SP-49 (cell line): ENCODE data around the genes GZF1 and CST8.

GRCh38 chr20:20601568-20602037, 110.8 kb downstream of the RALGAPA2 start:
- PRO-cap, result no peak

GRCh38 chr20:20610559-20611809, 101.5 kb downstream of the RALGAPA2 start:
- PRO-cap, result no peak

DNA sequence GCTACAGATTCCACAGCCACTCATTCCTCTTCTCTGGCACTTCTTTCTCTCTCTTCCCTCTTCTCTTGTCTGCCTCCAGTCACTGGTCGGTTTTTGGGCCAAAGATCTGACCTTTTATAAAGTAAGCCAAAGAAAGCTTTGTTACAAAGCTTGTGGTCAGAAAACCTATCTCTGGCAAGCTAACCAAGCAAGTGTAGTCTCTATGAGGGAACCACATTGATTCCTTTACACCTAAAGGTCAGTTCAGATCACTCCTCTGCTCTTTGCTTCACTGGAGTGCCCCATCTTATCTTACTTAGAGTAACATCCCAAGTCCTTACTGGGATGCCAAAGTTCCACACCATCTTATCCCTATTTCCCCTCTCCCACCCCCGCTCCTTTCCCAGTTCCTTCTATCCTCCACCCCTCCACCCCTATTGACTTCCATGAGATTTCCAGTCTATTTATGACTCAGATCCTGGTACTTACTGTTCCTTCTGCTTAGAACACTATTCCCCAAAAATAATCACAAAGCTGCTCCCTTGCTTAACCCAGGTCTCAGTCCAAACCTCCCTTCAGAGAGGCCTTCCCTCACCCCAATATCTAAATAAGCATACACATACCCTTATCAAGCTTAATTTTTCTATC, 16.1 kb downstream of the RALGAPA2 start:
- PRO-cap, result no peak

DNA sequence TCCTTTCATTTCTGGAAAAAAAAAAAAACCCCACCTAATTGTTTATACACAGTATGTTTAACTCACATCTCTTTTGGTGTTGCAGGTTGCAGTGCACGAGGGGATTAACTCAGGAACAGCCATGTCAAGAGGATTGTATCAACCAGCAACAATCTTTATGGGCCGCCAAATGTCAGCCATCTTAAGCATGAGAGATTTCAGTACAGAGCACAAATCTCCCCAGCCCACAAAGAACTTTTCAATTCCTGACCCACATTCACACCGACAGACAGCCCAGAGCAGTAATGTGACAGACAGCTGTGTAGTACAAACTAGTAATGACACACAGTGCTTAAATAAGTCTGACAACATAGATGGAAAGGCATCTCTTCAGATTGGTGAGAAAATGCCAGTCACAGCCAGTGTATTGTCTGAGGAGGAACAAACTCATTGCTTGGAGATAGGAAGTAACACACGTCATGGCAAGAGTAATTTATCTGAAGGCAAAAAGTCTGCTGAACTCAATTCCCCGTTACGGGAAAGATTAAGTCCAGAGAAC, 36.0 kb downstream of the KIZ start:
- PRO-cap, result no peak

DNA sequence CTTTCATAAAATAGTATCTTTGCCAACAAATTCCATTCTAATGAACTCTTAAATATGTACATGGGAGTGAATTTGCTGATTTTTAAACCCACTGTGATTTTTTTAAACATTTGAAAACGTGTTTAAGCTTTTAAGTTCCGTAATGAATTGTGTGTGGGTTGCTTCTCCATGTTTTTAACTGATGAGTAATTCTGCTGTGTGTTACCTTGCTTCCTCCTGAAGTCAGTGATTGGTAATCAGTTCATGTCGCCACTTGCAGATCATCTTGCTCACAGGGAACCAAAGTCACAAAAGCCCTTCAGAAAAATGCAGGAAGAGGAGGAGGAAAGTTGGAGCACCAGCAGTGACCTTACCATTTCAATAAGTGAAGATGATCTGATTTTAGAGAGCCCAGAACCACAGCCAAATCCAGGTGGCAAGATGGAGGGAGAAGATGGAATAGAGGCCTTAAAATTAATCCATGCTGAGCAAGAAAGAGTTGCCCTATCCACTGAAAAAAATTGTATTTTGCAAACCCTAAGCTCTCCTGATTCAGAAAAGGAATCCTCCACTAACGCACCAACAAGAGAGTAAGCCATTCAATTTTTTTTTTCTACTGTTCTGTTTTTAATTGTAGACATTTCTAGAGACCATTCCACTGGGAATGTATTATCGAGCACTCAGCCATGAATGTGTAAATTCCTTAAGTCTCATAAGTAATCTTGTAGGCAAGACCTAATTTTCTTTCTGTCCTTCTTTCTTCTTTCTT, 36.9 kb downstream of the KIZ start:
- PRO-cap, result no peak

GRCh38 chr20:21511579-21512239, 2.2 kb downstream of the NKX2-2 start:
- PRO-cap, result no peak

DNA sequence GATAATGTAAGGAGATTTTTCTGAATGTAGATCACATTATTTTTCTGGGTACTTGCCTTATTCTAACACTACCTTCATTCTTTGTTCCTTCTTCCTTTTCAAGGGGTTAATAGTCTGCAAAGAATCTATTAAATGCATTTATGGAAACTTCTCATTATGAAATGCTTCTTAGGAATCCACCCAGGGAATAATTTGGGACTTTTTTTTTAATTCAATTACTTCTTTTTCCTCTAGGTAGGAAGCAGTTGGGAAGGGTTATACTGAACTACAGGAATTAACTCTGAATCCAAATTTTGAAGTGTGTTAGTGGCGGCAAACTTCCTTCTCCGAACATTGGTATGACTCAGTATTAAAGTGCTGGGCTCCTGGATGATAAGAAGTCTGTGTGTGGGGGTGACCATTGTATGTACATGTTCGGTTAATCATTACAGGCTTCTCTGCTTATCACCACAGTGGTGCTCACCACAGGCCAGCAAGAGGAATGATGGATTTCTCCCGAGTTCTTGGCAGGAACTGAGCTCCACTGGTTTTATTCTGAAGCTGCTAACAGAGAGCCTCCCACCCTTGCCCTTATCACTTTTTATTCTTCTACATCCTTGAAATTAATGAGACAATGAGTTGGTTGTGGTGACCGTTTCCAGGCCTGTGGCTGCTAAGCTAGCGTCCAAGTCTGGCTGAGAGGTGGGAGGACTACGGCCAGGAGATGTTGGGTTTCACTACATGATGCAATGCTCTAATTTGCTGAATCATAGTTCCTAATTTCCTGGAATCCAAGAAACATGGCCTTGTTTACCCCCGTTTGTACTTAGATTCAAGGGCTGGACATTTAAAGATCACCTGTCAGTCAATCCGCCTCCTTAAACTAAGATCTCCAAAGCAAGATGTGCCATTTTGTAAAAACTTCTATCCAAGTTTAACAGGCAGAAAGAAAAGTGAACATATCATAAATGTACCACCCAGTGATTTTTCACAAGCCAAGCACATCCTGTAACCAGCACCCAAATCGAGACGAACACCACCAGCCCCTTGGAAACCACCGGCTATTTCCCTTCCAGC, 172.7 kb downstream of the FOXA2 start:
- PRO-cap, result no peak

GRCh38 chr20:22513584-22513874, 70.8 kb downstream of the FOXA2 start:
- PRO-cap, result no peak

- PRO-cap, result no peak
Observed at GRCh38 chr20:22560834-22561521, 23.4 kb downstream of the FOXA2 start.

DNA sequence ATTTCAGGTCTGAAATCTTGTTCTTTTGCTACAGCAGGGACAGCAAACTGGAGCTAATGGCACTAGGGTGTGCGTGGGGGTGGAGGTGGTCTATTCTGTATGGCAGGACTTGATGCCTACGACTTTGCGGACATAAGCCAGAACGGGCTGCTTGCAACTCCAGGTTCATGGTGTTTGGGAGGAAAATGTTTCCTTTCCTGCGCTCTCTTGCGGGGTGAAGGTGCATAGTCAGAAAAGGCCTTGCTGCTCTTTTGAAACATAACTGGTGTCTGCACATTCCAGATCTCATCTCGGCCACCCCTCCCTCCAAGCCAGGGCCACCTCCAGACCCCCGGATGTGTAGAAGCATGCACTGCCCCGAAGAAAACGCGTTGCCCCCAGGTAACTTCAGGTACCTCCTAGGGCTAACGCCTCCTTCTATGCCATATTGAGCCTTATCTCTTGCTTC, 8.1 kb downstream of the FOXA2 start:
- PRO-cap, result no peak

DNA sequence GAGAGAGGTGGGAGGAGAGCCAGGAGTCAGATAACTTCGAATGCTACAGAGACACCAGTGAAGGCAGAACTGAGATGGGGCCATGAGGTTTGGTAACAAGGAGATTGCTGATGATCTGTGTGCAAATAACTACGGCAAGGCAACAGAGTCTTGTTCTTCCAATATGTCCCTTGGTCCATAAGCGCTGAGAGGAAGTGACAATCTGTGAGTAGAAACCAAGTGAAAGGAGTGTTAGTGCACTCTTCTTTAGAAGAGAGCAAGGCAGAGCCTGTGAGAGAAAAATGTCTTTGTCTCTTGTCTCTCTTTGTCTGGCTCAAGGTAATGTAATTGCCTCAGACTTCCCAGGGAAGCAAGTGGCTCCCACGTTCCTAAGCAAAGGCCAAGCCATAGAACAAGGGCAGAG, 211.3 kb upstream of the FOXA2 start:
- PRO-cap, result no peak

- PRO-cap, result no peak
Observed at GRCh38 chr20:23049941-23050537, 567 bp upstream of the THBD start.

- PRO-cap, result no peak
Observed at GRCh38 chr20:23116112-23116711, 30.1 kb upstream of the CD93 start.

- PRO-cap, result no peak
Observed at GRCh38 chr20:23257889-23258851, 92.4 kb upstream of the NXT1 start.

DNA sequence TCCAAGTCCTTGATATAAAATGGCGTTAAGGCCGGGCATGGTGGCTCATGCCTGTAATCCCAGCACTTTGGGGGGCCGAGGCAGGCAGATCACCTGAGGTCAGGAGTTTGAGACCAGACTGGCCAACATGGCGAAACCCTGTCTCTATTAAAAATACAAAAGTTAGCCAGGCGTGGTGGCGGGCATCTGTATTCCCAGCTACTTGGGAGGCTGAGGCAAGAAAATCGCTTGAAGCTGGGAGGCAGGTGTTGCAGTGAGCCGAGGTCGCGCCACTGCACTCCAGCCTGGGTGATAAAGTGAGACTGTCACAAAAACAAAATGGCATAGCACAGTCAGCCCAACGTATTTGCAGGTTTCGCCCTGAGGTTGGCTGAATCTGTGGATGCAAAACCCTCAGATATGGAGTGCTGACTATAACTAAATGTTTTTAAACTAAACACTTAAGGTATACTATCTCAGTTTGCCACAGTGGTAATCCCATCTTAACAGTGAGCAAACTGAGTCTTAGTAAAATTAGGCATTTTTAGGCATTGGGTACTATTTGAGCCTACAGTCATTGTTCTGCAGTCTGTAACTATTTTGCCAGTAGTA, 2.8 kb downstream of the NXT1 start:
- PRO-cap, result no peak

- PRO-cap, result bidirectional peak, plus-strand start at chr20:23362182, minus-strand start at chr20:23361906; bidirectional peak, plus-strand start at chr20:23362413, minus-strand start at chr20:23362393
Observed at GRCh38 chr20:23361711-23362516, at the start of gene GZF1. Gene GZF1 (plus strand): TSS chr20:23362182.

- PRO-cap, result no peak
Observed at GRCh38 chr20:23491017-23491237, at the start of gene CST8. Gene CST8 (plus strand): TSS chr20:23491117.

DNA sequence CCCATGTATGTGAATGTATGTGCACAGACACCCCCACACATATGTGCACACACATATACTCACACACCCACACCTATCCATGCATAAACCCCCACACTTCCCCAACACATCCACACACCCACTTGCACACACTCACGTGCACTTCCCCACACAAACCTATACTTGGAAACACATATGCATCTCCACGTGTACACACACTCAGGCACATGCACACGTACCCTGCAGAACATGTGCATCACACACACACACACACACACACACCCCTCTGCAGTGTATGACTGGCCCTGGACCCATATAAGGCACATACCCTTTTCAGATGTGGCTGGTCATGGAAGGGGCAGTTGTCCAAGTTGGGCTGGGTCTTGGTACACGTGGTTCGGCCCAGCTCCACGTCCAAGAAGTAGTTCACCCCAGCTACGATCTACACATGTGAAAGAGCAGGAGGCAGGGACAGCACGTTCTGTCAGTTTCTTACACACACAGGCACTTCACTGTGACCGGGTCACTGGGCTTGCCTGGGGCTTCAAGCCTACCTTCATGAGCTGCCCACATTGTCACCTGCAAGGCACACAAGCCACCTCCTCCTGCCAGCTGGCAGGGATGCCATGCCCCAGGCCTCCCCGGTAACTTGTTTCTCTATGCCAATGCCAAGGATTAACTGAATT, 2.7 kb downstream of the CST3 start:
- PRO-cap, result no peak

DNA sequence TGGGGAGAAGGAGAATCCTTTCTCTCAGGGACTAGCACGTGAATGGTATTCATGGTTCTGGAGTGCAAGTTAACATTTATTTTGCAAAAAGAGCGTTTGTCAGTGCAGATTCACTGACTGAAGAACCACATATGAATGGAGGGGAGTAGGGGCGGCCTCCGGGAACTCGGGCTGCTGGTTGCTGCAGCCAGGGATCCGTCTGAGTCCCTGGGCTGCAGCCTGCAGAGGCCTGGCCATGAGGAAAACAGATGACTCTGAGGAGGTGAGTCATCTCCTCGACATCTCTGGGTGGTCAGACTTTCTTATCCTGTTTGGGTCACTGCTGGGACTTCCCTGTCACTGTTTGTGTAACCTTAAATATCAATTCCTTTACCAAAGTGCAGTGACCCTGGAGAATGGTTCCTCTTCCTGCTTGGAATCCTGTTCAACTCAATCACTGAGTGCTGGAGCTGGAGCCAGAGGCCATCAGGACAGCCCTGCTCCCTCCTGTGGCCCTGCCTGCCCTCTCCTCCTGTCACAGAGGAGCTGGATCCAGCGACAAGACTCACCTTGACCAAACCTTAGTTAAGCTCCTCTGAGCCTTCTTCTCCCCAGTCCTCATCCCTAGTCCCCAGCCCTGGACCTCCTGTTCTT, 4.4 kb upstream of the CST4 start:
- PRO-cap, result no peak

- PRO-cap, result no peak
Observed at GRCh38 chr20:24103358-24103761, 114.8 kb upstream of the GGTLC1 start.